Breast epithelium (tissue), 2 donors: Measurements from ENCODE around the genes CLK2, SYT11 and SLC25A44.

DNA sequence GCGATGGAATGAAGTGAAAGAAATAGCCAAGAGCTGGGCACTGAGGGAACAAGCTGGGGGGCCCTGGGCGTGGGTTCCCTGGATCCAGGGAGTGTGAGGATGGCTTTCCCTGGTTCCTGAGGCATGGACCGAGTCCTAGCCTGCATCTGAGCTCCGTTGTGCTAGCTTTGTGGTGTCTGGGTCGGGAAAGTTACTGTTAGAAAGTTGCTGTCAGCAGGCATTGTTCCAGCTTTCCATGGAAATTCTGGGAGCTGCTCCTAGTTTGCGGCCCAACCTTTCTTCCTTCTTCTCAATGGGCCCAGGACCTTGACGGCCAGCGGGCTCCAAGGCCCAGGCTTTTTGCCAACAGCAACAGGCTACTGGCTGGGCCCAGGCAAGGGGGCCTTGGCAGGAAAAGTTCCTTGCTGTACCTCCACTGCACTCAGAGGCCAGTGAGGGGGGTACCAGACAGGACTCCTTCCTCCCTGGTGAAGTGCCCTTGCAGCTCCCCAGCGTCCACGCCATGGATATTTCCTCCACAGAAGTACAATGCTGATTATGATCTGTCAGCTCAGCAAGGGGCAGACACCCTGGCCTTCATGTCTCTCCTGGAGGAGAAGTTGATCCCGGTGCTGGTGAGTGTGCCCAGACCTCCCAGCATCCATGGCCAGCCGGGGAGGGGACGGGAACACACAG is 8.7 kb downstream of the GBA1 start:
- PRO-cap, result no peak
- RAMPAGE, long total RNA, 2 experiments, result no peak in any of the 2 experiments

DNA sequence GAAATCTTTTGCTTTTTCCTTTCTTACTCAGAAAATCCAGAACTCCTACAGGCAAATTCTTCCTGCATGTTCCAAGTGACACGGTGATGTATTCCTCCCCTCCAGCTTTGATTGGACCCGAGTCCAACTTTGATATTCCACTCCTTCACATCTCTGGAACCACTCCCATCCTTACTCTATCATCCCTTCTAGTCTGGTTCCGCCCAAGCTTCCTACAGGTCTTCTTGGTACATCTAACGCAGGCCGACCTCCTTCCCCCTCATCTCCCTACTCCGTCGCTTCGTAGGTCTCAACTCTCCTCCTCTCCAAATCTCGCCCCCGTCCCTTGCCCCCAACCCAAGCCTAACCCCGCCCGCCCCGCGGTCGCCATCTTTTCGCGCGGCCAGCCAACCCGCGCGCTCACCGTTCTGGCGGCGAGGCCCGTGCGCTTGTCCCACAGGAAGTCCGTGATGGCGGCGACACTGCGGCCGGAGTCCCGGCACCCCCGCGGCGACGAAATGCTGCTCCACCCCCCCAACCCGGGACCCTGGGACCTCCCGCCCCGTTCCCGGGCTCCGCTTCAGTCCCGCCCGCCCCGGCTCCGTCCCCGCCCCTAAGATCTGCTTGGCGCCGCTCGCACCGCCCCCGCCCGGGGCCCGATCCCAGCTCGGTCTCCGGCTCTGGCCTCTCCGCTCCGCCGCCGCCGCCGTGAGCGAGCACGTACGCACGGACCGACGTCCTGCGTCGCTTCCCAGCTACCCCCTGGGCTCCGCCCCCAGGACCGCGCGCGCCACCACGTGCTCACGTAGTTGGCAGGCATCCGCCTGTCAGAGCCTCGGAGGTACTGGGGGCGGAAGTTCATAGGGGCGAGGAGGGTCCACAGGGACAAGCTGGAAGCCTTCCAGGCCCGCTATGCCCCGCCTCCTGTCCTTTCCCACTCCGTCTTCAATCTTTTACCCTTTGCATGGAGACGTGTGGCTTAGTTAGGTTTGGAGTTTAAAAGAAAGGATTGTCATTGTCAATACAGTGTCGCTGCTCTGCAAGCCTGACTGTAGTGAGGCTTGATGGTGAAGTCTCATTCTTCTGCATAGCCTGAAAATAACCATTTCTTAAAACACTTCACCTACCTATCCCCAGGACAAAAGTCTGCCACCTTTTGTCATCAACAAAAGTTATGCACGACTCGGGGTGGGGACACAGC is at the start of gene CLK2:
TSS of gene CLK2 (minus strand) at position 707 of the 1,180 bp plus-strand sequence.
- PRO-cap, result bidirectional peak, plus-strand start at position 441 of the sequence, minus-strand start at position 380 of the sequence; bidirectional peak, plus-strand start at position 787 of the sequence, minus-strand start at position 689 of the sequence
- RAMPAGE, long total RNA, 2 experiments, result start-site peak on the minus strand in 2 of 2 experiments, centred at positions 562 to 674 of the sequence, 36 to 44 reads per replicate

GRCh38 chr1:155317616-155318440 is 2.9 kb upstream of the RUSC1 start:
- PRO-cap, result no peak
- RAMPAGE, long total RNA, 2 experiments, result no peak in any of the 2 experiments

DNA sequence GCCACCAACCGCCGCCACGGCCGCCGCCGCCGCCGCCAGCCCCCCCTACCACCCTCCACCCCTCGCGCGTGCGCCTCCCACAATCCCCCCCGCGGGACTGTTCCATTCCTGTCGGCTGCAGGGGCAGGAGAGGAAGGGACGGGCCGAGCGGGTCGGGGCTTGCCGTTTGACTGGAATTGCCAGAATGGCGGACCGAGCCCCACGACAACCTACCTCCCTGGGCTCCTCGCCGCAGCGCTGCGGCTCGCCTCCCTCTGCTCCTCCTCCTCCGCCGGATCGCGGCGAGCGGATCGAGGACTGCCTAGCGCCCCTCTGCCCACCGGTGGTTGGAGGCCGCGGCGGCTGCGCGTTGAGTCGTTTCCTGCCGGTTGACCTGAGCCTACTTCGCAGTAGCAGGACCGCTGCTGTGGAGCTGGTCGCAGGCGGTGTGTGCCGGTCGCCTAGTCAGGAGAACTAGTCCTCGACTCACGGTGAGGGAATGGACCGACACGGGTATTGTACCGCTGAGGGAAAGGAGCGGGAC is 318 bp upstream of the ASH1L start:
- PRO-cap, result bidirectional peak, plus-strand start at position 387 of the sequence, minus-strand start outside the sequence
- RAMPAGE, long total RNA, 2 experiments, result start-site peak on the plus strand in 2 of 2 experiments, centred at positions 377 to 384 of the sequence, 38 to 59 reads per replicate; start-site peak on the minus strand in 1 of 2 experiments, centred at position 258 of the sequence, 100 reads per replicate

GRCh38 chr1:155598624-155599352 is 11.2 kb upstream of the MSTO1 start:
- PRO-cap, result no peak
- RAMPAGE, long total RNA, 2 experiments, result no peak in any of the 2 experiments

- PRO-cap, result no peak
- RAMPAGE, long total RNA, 2 experiments, result no peak in any of the 2 experiments
Observed at GRCh38 chr1:155678800-155679383, 9.7 kb downstream of the YY1AP1 start.

GRCh38 chr1:155858954-155859930 is at the start of gene SYT11:
Gene SYT11 (plus strand): TSS chr1:155859567.
- PRO-cap, result bidirectional peak, plus-strand start at chr1:155859502, minus-strand start at chr1:155859340
- RAMPAGE, long total RNA, 2 experiments, result start-site peak on the plus strand in 1 of 2 experiments, at chr1:155859495-155859544 at its widest, 35 reads per replicate

GRCh38 chr1:155913023-155914357 is 2.3 kb upstream of the RIT1 start:
- PRO-cap, result no peak
- RAMPAGE, long total RNA, 2 experiments, result no peak in any of the 2 experiments

GRCh38 chr1:155942571-155943173 is 1.2 kb downstream of the RXFP4 start:
- PRO-cap, result no peak
- RAMPAGE, long total RNA, 2 experiments, result no peak in any of the 2 experiments

- PRO-cap, result no peak
- RAMPAGE, long total RNA, 2 experiments, result no peak in any of the 2 experiments
Observed at GRCh38 chr1:155943174-155943860, 1.9 kb downstream of the RXFP4 start.

DNA sequence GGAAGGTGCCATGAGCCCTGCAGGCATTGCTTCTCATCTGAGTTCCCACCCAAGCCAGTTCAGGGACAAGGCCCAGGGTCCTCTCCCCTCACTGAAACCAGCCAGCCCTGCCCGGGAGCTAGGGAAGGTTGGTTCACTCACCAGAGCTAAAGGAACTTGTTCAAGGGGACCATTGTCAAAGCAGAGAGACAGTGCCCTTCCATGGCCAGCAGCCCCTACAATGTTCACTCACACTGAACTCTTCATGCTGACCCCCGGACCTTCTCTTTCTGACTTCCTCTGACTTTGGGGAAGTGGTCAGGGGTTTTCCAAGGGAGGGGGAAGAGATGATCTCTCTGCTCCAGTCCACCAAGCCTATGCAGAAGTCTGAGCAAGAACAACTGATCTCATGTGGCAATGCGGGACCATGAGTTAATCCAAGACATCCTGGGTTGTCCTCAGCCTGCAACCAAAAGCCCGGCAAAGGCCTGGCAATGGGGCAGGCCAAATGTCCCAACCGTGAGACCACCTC is 11.6 kb upstream of the ARHGEF2 start:
- PRO-cap, result no peak
- RAMPAGE, long total RNA, 2 experiments, result no peak in any of the 2 experiments

DNA sequence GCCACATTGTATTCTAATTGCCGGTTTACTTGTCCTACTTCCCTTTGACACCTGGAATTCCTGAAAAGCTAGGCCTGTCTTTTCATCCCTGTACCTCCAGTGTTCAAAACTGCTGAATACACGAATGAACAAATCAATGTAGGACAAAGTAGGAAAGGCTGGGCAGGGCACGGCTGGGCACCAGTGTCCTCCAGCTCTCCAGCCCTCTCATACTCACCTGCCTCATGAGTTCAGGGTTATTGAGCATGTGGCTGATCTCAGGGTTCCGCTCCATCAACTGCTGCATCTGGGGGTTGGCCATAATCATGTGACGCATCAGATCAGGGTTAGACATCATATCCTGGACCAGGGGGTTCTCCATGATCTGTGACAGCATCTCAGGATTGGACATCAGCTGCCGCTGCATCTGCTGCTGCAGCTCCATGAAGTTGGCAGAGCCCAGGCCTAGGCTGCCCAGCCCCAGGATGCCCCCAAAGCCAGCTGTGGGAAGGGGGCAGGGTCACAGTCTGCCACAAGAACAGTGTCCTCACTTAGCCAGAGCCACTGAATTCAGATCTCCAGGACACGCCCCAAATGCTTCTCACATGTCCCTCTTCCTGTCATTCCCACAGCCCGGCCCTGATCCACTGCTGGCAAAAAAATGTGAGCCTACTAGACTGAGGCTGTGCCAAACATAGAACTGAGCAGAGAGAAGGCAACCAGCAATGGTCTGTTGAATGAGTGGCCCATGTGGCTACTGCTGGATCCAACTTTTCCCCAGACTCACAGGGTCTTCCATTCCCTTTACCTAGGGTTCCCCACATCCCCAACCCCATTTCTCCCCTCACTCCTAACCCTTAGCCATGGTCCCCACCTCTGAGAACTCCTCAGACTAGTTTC is 3.3 kb downstream of the UBQLN4 start:
- PRO-cap, result no peak
- RAMPAGE, long total RNA, 2 experiments, result no peak in any of the 2 experiments

DNA sequence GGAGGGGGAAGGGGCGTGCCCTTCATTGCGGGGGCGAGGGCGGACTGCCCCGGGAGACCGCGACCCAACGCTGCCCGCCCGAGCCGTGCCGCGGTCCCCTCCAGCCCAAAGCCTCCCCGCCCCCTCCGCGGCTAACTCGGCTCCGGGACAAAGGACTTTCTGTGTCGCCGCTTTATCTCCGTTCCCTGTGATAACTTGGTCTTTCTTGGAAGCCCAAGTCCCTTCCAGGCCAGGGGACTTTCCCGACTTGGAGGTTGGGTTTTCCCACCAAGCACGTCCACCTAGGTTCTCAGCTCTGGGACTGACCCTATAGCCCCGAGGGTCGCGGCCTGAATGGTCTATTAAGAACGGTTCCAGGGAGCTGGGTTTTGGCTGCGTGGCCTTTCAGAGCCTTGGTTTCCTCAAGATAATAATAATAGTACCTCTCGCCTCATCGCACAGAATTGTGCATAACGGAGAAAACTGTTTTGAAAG is 447 bp upstream of the UBQLN4 start:
- PRO-cap, result no peak
- RAMPAGE, long total RNA, 2 experiments, result no peak in any of the 2 experiments

GRCh38 chr1:156054930-156055580 is 473 bp downstream of the LAMTOR2 start:
- PRO-cap, result no peak
- RAMPAGE, long total RNA, 2 experiments, result no peak in any of the 2 experiments

GRCh38 chr1:156129694-156130538 is 15.4 kb downstream of the LMNA start:
- PRO-cap, result no peak
- RAMPAGE, long total RNA, 2 experiments, result no peak in any of the 2 experiments

- PRO-cap, result no peak
- RAMPAGE, long total RNA, 2 experiments, result no peak in any of the 2 experiments
Observed at GRCh38 chr1:156157460-156157962, 4.1 kb downstream of the SEMA4A start.

DNA sequence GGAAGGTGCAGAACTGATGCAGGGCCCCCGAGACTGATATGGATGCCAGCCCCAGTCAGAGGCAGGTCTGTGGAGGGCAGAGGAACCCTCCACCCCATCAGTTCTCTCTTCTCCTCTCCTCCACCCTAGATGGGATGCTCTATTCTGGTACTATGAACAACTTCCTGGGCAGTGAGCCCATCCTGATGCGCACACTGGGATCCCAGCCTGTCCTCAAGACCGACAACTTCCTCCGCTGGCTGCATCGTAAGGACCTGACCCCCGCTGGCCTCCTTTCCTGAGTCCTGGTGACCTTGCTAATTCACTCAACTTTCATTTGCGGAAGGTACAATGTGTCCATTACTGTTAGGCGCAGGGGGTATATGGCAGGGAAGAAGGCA is 6.9 kb downstream of the SEMA4A start:
- PRO-cap, result no peak
- RAMPAGE, long total RNA, 2 experiments, result no peak in any of the 2 experiments

DNA sequence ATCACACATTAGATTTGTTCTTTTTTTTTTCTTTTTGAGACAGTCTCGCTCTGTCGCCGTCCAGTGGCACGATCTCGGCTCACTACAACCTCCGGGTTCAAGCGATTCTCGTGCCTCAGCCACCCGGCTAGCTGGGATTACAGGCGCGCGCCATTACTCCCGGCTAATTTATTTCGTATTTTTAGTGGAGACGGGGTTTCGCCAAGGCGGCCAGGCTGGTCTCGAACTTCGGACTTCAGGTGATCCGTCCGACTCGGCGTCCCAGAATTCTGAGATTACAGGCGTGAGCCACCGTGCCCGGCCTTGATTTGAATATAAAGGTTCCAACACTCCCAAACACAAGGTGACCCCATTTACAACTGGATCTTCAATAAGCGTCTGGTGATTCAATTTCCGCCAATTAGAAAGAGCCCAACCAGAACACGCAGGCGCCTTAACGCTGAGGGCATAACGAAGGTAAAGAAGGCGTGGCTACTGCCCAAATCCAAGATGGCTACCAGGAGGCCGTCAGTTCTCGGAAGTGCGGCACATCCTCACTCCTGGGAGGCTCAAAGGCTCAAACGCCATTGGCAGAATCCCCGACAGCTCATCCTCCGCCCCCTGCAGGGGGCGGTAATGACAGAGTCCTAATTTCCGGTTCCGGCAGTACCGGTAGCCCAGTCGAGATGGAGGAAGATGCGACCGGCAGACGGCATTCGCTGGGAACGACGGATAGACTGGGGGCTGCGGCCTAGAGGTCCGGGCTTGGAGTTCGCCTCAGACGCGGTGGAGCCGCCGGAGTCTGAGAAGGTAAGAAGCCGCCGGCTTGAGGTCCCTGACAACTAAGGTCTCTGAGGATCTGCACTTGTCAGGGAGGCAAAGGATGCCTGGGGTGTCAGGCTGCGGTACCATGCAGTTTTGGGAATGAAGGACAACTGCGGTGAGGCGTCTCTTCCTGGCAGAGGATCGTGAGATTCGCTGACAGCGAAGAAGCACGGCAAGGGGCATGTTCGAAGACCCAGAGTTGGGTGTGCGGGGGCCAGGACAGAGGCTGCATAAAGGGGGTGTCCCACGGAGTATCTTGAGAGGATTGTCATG is at the start of gene SLC25A44:
TSS of gene SLC25A44 (plus strand) at position 646 of the 1,077 bp plus-strand sequence.
- PRO-cap, result unidirectional peak, minus-strand start at position 277 of the sequence; bidirectional peak, plus-strand start at position 659 of the sequence, minus-strand start at position 372 of the sequence
- RAMPAGE, long total RNA, 2 experiments, result start-site peak on the plus strand in 2 of 2 experiments, centred at positions 651 to 657 of the sequence, 80 to 117 reads per replicate

- PRO-cap, result no peak
- RAMPAGE, long total RNA, 2 experiments, result no peak in any of the 2 experiments
Observed at GRCh38 chr1:156239469-156240136, 2.4 kb upstream of the BGLAP start.

- PRO-cap, result no peak
- RAMPAGE, long total RNA, 2 experiments, result no peak in any of the 2 experiments
Observed at GRCh38 chr1:156251371-156252051, 3.7 kb upstream of the PAQR6 start.